SEM (cell line): ENCODE data around the gene MUC13.

DNA sequence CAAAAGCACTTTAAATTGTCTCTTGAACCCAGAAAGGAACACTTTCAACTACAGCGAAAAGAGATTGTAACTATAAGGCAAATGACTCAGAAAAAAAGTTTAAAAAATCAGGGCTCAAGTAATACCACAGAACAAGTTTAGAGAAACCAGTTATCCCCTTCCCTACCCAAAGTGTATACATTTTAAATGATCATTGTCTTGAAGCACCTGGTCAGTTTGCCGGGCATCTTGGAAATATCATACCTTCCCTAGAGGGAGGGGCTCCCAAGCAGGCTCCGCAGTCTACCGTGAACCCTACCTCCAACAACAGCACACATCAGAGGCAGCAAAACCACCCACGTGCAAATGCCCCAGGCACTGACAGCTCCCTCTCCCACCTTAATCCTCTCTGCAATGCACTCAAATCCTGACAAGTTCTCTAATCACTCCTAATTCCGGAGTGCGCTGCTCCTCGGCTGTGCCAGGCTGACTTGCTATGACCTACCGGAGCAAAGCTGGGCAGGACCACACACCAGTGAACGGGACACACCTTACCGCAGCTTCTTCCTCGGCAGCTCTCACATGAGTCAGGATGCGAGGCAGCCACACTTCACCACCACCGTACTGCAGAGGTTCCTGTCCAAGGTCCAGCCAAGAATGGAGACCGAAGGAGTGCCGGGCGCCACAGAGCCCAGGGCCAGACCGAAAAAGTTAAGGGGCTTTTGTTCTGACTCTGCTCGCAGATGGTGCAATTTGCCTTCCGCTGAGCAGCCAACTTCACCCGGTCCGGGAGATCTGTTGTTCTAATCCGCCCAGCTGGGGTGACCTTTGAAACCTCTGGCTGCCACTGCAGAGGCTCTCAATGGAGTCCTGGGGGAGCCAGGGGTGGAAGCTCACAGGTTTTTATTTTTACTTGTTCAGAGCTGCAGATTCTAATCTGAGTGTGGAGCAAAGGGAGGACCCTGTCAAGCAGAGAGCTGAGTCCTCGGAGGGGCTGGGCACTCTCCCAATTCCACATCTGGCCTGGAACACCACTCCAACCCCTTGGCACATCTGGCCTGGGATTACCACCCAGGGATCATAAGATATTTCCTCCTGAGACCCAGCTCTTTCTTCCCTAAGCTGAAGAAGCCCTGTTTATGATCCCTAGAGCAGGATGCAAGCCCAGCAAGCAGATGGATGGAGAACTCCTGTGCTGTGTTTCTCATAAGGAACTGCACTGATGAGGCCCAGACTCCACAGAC is 84.4 kb downstream of the MYLK start:
- PRO-cap = no peak

- PRO-cap = no peak
These were observed 1.1 kb downstream of the KALRN start for GRCh38 chr3:124034151-124034740.

DNA sequence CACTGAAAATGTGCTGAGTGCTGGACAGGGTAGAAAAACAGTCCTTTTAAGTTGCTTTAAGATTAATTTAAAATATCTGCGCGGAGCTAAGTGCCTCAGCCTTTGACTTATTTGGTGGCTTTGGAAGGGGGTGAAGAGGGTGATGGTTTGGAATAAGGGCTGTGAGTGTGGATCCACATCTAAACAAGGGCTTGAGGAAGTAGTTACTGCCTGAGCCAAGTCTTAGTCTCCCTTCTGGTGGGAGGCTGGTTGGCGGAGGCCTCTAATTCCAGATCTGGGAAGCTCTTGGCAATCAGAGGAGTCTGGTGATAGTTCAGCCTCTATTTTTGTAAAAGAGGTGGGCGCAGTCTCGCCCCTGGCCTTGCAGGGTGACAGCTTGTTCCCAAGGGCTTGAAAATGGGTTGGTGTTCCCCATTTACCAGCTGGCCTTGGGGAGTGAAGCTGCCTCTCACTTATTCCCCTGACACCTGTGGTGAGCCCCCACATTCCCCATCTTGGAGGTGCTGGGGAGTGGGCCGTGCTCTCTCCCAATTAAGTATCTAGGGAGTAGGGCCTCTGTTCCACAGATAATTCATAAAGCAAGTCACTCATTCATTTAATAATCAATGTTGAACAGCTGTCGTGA is 239.7 kb downstream of the KALRN start:
- PRO-cap = no peak

GRCh38 chr3:124364594-124364987 is 331.4 kb downstream of the KALRN start:
- PRO-cap = no peak

- PRO-cap = no peak
These were observed 167.5 kb upstream of the UMPS start for GRCh38 chr3:124562768-124563224.

DNA sequence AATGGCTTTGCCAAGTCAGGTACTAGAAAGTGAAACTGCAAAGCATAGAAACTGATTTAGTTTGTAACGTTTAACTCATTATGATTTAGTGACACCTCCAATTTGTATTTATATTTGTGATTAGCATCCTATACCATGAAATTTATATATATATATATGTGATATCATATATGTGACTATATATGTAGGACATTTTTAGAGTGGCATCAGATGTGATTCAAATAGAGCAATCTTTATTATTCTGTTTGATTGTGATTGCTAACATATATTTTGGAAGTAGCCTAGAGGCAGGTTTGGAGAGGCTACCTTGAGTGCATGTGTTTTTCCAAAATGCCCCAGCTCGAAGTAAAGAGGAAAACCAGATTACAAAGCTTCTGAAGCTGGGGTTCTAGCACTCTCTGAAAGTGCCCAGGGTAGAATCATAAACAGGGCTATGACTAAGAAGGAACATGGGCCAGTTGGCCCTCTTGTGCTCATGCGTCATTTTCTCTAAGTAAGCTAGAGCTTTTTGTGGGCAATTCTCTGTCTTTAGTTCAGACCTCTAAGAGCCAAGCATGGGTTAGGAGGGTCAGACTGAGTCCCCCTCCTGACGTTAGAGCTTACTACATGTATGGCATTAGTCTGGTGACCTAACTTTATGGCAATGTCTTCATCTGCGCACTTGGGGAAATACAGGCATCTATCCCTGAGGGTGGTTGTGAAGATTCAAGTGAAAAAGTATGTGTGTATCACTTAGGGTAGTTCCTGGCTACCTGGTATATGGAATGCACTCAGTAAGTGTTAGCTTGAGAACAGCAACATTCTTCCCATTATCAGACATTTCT is 129.5 kb upstream of the UMPS start:
- PRO-cap = no peak

DNA sequence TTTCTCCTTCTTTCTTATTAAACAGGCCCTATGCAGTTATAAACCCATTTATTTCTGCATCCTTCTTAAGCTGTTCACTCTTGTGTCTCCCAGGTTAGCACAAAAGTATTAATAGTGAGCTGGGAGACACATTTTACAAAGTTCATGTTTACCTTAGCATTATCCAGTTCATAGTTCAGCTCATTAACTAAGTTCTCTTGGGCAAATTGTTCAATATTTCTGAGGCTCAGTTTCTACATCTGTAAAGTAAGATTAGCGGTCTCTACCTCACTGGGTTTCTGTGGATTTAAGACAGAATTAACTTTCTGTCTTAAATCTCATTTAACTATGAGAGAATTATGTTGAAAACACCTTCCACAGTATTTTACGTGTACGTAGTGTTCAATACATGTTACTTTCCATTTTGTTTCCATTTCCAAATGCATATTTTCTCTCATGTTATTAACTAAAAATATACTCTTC is 31.1 kb upstream of the UMPS start:
- PRO-cap = no peak

DNA sequence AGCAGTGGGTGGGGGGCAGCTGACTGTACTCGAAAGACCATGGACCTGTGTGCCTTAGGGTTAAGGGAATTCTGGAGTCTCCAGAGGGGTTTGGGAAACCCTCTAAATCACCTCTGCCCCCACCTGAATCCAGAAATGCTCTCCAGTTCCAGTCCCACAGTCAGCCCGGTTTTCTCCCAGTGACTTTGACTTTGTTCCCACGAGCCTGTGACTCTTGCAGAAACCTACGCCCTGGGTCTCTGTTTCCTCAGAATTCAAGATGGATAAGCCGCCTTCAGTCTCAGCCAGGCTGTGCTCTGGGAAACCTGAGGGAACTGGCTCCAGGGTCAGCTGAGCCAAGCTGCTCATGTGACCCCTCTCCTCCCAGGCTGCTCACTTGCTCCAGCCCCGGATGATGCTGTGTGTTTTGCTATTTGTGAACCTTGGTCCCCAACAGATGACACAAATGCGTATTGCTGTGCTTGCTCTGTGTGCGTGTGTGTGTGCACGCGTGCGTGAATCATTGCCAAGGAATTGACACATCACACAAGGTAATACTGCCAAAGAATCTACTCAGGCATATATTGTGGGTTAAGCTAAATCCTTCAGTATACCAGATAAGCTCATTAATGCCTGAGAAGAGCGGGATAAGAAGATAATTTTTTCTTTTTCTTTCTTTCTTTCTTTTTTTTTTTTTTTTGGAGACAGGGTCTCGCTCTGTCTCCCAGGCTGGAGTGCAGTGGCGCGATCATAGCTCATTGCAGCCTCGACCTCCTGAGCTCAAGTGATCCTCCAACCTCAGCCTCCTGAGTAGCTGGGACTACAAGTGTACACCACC is 29.3 kb upstream of the UMPS start:
- PRO-cap = no peak

GRCh38 chr3:124800472-124800985 is 70.3 kb downstream of the UMPS start:
- PRO-cap = no peak

GRCh38 chr3:124816267-124816822 is 70.8 kb downstream of the ITGB5 start:
- PRO-cap = no peak

- PRO-cap = no peak
These were observed 50.2 kb downstream of the ITGB5 start for GRCh38 chr3:124836769-124837462.

- PRO-cap = unidirectional peak, plus-strand start at chr3:124886401; bidirectional peak, plus-strand start at chr3:124886892, minus-strand start at chr3:124886812
These were observed 841 bp downstream of the ITGB5 start for GRCh38 chr3:124885962-124887085.

- PRO-cap = no peak
These were observed 22.5 kb downstream of the MUC13 start for GRCh38 chr3:124912118-124912434.

GRCh38 chr3:124934443-124934641 is 209 bp downstream of the MUC13 start:
- PRO-cap = no peak

GRCh38 chr3:124934642-124935153 is at the start of gene MUC13:
Gene MUC13 (minus strand): TSS chr3:124934751.
- PRO-cap = no peak

DNA sequence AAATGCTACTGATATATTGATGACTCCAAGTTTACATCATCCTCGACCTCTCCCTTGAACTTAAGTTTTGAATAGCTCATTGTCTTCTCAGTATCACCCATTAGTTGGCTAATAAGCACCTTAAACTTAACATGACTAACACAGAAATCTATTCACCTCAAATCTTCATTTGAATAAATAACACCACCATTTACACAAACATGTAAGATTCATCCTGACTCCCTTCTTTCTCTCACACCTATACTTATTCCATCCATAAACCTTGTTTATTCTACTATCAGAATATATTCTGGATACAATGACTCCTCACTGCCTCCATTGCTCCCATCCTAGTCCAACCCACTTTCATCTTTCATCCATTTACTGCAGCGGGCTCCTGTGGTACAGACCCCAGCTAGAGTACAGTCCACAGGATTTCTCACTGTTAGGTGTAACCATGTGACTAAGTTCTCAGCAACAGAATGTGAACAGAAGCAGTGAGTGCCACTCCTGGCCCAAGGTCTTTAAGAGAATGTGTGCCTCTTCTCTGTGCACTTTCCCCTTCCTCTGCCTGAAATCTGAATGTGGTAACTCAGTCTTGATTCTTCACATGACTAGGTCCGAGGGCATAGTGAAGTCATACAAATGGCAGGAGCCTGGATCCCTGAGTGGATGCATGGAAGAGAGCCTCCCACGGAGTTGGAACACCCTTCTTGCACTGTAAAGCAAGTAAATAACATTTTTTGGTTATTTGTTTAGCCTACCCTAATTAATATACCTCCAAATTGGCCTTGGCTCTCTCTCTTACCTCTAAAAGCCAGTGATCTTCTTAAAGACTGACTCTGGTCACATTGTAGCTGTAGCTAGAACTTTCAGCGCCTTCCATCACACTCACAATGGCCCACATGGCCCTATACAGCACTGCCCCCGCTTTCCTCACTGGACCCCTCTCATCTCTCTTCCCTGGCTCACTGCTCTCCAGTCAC is 39.6 kb upstream of the HEG1 start:
- PRO-cap = no peak

DNA sequence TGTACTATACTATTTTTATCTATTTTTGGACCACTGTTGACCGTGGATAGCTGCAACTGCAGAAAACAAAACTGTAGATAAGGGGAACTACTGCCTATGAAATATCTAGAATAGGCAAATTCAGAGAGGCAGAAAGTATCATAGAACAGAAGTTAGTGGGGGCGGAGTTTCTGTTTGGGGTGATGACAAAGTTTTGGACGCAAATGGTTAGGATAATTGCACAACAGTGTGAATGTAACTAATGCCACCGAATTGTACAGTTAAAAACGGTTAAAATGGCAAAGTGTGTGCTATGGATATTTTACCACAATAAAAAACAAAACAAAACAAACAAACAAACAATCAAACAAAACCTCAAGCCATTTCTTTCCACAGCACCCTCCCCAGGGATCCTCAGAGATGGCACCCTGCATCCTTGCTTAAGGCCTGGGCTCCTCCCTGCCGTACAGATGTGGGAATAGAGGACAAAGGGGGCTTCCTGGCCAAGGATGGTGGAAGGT is 66.4 kb downstream of the SLC12A8 start:
- PRO-cap = no peak

DNA sequence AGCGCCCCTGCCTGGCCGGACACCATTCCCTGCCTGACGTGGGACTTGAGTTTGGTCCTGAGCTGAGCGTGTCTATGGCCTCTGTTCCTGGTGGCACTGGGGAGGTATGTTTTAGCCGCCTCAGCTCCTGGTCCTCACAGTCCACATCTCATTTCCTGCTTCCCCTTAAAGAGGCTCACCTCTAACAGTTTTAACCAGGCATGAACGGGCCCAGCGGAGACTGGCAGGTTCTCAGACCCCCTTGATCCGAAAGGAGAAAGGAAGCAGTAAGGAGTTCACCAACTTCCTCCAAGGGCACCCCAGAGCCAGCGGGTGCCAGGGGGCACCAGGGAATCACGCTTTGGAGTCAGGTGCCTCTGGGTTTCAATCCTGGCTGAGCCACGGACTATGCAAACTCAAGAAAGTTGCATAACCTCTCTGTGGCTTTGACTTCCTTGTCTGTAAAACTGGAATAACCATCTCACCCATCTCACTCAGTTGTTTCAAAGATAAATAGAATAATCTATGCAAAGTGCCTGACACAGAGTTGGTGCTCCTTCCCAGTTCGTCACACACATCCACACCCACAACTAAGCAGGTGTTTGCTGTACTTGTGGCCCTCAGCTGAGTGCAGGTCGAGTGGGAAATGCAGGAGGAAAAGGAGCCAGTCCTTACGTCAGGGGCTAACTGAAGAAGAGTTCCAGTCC is 48.5 kb downstream of the SLC12A8 start:
- PRO-cap = no peak

DNA sequence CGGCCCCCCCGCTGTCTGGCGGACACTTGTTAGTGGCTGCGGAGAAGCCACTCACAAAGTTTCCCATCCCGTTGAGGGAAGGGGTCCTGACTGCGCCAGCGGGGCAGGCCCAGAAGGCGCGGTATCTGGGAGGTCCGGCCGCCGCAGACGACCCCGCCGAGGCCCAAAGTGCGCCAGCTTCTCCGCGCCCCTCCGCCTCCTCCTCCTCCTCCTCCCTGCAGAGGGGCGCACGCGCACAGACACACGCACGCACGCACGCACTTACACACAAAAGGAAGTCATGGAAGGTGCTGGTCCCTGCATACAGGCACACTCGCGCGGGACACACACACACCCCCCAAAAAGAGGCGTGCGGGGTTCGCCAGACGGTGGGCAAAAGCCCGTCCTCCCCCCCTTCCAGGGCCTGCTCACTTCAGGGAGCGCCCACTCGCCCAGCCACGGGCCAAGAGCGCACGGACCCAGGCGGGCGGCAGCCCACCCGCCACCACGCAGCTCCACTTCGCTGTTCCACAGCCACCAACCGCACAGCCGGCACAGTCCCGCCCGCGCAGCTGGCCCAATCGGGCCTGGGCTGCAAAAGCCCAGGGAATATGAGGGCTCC is 17.9 kb downstream of the ZNF148 start:
- PRO-cap = bidirectional peak, plus-strand start at position 264 of the sequence, minus-strand start at position 205 of the sequence

- PRO-cap = no peak
These were observed 1.2 kb upstream of the ZNF148 start for GRCh38 chr3:125375956-125377096.